BE2C (cell line): ENCODE measurements around the genes TPST2 and CRYBB1.

- RRBS, result 1% methylated on average over 14 of the region's 47 CpGs
Observed at GRCh38 chr22:26590013-26590666, at the start of gene TPST2. Gene TPST2, minus strand, starts transcription at chr22:26590132.

- RRBS, result no CpG with 5 or more reads among the region's 4 CpGs
Observed at GRCh38 chr22:26617688-26618257, at the start of gene CRYBB1. Gene CRYBB1, minus strand, starts transcription at chr22:26618027.

GRCh38 chr22:26632500-26633253 lies 10.9 kb downstream of the CRYBA4 start:
- RRBS, result no CpG with 5 or more reads among the region's 8 CpGs

DNA sequence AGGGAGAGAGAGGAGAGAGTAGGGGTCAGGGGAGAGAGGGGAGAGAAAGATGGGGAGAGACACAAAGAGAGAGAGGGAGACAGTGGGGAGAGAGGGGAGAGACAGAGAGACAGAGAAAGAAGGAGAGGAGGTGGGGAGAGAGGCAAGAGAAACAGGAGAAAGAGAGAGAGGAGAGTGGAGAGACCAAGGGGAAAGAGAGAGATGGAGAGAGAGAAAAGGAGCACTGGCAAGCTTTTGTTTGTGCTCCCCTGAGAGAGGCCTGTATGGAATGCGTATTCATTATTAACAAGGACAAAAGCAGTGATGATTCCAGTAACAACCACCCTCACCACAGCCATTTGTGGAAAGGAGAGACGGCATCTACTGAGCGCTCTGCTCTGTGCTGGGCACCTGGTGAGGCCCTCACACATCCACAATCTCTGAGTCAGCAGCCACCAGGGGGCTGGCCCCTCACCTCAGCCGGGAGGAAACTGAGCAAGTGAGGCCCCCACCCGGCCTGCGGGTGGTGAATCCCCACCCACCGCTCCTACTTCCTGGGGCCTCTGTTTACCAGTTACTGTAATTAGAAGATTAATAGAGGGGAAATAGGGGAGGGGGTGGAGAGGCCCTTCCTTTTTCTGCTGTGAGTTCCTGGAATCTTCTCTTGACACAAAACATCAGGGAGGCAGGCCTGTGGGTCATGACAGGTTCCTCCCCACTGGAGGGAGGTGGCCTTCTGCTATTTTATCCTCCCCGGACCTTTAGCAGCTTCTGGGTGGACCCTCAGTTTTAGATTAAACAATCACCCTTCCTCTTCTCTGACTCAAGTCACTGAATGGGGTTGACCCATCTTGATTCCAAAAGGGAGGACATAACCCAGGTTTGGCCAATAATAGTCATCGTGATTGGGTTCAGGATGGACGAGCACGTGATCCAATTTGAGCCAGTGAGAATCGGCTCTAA lies 21.1 kb downstream of the CRYBA4 start:
- RRBS, result no CpG with 5 or more reads among the region's 12 CpGs

DNA sequence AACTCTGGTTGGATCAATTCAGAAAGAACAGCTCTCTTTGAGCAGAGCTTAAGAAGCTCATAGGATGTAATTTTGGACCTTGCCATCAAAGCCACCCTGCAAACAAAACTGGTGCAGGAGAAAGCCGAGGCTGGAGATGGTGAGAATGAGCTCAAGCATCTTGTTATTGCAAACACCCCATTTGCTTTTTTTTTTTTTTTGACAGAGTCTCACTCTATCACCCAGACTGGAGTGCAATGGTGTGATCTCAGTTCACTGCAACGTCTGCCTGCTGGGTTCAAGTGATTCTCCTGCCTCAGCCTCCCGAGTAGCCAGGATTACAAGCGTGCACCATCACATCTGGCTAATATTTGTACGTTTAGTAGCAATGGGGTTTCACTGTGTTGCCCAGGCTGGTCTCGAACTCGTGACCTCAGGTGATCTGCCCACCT lies 21.8 kb downstream of the CRYBA4 start:
- RRBS, result no CpG with 5 or more reads among the region's 7 CpGs

- RRBS, result no CpG with 5 or more reads among the region's 4 CpGs
Observed at GRCh38 chr22:26939464-26939778, 317.7 kb downstream of the CRYBA4 start.

DNA sequence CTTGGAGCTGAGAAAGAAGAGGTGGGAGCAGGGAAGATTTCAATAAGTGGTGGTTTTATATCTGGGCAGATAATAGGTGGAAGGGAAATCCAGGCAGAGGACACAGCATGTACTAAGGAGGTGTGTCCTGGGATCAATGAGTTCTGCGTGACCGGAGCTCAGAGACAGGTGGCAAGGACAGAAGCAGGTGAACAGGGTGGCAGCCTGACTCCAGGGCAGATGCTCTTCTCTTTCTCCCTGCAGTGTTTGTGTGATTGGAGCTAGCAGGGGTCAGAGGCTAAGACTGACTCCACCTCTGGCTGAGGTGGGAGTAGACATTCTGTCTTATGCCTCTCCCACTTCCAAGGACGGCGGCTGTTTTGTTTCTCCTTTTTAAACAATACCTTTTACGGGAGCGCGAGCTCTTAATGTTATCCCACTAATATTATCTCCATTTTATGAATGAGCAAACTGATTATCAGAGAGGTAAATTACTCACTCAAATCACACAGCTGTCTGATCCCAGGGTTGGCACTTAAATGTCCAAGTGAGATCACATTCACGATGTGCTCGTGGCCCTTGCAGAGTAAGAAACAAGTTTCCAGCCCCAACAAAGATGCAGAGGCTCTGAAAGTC lies 359.3 kb downstream of the CRYBA4 start:
- RRBS, result no CpG with 5 or more reads among the region's 9 CpGs

GRCh38 chr22:27241647-27242209 lies 559.8 kb downstream of the MN1 start:
- RRBS, result no CpG with 5 or more reads among the region's 3 CpGs

DNA sequence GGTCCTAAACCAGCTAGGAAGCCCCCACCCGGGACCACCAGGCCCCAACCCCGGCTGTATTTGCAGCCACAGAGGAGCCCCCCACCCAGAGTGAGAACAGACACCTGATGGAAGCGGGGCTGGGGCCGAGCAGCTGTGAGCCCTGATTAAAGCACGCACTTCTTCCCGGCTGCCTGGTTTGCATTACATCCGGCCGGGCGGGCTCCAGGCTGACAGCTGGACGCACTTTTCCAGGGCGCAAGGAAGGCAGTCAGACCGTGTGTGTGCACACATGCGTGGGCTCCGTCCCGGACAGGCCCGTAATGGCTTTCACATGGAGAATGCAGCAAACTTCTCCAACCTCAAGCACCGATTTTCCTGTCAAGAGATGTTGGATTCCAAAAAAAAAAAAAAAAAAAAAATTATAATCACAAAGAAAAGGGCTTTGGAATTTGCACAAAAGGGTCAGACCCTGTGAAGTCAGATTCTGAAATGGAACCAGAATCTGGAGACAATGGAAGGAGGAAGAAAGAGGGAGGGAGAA lies 365.7 kb downstream of the MN1 start:
- RRBS, result 2% methylated on average over 10 of the region's 17 CpGs

- RRBS, result no CpG with 5 or more reads among the region's 10 CpGs
Observed at GRCh38 chr22:27636919-27637727, 164.4 kb downstream of the MN1 start.

DNA sequence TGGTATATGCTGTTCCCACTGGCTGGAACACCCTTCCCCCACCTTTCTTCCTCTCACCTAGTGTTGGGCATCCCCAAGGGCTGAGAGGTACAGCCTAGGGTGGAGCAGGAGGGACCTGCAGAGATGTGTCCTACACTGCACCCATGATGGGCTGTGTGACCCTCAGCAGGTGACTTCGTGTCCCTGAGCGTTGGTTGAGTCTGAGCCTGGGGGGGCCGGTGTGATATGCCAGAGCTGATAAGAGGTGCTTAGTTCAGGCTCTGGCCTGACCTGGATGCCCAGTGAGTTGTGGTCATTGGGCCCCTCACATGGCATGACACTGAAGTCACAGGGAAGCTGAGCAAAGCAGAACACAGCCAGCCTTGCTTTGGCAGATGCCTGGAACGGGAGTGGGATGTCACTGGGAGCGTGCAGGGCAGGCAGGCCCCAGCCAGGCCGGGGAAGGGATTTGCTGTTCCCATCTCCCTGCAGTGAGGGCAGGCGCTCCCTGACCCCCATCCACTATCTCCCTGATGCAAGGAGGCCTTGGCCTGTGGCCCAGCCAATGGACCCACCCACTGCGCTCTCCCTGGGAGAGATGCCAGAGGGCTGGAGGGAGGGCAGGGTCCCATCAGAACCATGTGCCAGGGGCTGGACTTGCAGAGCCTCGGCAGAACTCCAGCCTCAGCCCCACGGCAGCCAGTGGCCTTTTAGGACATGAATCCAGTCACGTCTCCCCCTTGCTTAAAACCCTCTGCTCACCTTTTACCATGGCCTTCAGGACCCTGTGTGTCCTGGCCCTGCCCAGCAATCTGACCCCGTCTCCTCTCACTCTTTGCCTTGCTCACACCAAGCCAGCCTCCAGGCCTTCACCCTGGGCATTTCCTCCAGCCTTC lies 138.9 kb downstream of the MN1 start:
- RRBS, result no CpG with 5 or more reads among the region's 12 CpGs

DNA sequence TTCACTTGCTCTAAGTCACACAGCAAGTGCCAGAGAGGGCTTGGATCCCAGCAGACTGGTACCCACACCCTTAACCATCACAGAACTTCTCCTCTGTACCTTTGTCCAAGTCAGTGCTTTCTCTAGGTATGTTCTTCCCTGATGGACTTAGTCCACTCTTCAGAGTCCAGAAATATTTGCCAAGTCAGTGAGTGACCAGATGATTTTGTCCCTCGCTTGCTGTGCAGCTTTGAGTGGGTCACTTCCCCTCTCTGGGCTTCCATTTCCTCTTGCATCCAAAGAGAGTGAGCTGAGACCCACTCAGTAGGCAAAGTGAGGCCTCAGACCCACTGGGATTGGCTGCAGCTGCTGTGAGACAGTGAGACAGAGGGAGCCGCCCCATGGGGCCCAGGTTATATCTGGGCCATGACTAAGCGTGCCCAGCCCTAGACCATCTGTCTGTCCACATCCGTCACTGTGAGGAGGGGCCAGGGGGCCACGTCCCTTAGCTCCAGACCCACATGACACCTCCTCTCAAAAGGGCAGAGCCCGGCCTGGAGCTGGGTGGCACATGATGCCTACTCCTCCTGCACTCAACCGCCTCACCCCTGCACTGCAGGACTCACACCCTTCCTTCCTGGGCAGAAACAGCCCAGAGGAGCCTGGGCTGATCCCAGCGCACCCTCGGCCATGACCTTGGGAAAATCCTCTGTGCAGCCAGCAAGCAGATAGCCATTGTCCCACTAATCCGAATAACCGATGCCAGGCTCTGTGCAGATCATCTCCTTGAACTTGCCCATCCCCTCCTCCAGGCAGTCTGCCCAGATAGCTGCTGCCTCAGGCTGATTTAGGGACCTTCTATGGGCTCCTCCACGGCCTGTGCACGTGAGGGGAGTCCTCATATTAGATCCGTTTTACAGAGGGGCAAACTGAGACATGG lies 132.2 kb downstream of the MN1 start:
- RRBS, result no CpG with 5 or more reads among the region's 14 CpGs

- RRBS, result no CpG with 5 or more reads among the region's 12 CpGs
Observed at GRCh38 chr22:27748830-27749333, 52.7 kb downstream of the MN1 start.

DNA sequence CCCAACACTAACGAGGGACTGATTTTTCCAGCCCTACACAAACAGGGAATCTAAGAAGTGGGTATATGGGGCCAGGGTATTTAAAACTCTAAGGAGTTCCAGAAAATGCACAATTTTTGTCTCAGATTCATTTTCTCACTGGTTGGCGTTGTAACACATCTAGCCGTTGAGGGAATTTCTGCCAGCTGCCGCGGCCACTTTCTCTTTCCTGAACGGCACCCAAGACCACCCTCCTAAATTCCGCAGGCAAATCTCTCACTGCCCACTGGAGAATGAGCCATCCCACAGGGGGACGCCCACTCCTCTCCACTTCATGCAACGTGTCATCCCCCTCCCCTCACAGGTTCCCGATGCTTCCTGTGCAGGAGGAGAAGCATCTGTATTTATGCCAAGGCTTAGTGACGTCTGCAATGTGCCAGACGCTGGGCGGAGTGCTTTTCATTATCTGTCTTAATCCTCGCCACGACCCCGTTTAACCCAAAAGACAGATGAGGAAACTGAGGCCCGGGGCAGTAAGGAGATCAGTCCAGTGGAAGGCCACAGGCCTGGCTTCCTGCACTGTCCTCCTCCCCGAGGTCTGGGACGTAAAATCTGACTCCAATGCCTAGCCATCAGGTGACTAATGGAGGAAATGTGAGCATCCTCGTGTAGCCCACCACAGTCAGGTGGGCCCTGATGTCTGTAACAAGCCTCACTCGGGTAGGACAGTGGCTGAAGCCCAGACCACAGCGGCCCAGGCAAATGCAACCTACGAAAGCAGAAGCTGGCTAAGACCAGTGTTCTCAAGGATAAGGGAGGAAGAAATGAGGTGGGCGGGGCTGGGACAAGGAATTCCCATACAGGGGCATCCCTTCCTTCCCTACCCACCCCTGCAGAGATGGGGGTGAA lies 23.2 kb downstream of the MN1 start:
- RRBS, result no CpG with 5 or more reads among the region's 24 CpGs

- RRBS, result no CpG with 5 or more reads among the region's 13 CpGs
Observed at GRCh38 chr22:27795848-27796641, 5.5 kb downstream of the MN1 start.

DNA sequence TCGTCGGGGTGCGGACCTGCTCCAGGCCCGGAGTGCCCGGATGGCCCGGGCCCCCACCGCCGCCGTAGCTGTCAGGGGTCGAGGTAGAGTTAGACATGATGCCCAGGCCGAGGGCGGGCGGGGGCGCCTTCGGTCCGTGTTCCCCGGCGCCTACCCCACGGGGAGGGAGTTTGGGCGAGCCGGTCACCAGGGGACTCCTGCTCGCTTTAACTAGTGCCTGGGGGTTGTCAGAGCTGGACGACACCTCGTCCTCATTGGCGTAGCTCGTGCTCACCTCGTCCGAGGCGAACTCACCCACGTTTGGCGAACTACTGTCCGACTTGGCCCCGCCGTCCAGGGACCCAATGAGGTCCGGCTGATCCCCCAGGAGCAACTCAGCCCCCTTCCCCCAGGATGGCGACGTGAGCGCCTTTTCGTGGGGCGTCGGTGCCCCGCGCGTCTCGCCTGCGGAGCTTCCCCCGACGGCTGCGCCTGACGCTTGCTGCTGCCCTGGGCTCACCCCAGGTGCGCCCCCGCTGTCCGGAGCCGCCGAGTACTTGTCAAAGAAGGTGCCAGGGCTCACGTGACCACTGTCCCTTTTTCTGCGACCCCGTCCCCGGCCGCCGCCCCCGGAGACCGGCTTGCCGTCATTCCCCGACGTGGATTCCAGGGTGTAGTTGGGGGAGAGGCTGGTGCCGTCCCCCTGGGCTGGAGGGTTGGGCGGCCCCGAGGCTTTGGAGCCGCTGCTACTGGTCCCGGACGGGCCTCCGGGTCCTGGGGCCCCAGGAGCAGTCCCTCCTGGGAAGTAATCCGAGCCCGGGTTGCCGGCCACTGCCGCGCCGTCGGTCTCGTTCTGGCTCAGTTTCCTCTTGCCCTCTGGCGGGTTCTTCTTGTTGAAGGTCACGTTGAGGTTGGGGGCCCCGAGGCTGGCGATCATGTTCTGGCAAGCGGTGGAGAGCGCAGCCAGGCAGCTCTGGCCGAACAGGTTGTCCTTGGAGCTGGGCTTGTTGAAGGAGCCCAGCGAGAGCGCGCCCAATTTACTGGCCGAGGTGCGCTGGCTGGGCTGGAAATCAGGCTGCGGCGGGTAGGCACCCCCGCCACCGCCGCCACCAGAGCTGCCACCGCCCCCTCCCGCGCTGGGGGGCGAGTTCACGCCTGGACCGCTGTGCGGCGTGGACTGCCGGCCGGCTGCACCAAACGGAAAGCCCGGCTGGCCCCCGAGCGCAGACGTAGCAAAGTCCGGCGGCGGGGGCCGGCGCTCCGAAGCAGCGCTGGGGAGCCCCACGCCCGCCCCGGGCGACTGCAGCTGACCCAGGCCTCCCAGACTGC lies 4.0 kb downstream of the MN1 start:
- RRBS, result 38% methylated on average over 28 of the region's 124 CpGs

- RRBS, result no CpG with 5 or more reads among the region's 7 CpGs
Observed at GRCh38 chr22:27851524-27852234, 50.1 kb upstream of the MN1 start.

GRCh38 chr22:27873343-27874234 lies 45.5 kb downstream of the PITPNB start:
- RRBS, result no CpG with 5 or more reads among the region's 5 CpGs

GRCh38 chr22:27910866-27911267 lies 8.2 kb downstream of the PITPNB start:
- RRBS, result no CpG with 5 or more reads among the region's 3 CpGs

DNA sequence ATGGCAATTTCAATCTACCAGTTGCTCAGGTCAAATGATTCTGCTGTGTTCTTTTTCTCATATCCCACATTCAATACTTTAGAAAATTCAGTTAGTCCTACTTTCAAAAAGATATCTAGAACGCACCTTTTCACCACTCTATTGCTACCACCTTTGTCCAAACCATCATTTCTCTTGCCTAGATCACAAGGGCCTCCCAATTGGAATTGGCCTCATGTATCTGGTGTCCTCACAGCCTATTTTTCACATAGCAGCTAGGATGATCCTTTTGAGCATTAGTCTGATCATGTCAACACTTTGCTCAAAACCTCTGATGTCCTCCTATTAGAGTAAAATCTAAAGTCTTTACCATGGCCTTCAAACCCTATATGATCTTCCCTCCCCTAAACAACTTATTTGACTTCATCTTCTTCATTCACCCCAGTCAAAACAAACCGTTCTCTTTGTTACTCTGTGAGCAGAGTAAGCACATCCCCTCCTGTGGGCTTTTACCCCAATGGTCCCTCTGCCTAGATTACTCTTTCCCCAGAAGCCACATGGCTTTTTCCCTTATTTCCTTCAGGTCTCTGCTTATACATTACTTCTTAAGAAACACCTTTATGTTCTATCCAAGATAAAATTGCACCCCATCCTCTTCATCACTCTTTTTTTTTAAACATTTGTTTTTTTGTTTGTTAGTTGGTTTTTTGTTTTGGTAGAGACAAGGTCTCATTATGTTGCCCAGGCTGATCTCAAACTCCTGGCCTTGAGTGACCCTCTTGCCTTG lies 295.9 kb downstream of the TTC28 start:
- RRBS, result no CpG with 5 or more reads among the region's 2 CpGs